Lower leg skin (tissue), 2 donors: ENCODE measurements around the gene IL18BP.

DNA sequence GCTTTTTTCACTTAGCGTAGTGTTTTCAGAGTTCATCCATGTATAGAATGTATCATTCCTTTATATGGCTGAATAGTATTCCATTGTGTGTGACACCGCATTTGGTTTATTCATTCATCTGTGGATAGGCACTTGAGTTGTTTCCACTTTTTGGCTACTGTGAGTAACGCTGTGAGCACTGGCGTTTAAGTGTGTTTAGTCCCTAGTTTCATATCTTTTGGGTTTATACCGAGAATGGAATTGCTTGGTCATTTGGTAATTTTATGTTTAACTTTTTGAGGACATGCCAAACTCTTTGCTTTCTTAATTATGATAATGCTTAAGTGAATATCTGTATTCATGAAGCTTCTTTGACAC, 5.3 kb upstream of the IL18BP start:
- PRO-cap, result no peak
- RAMPAGE, long total RNA, 2 experiments, result no peak in any of the 2 experiments

DNA sequence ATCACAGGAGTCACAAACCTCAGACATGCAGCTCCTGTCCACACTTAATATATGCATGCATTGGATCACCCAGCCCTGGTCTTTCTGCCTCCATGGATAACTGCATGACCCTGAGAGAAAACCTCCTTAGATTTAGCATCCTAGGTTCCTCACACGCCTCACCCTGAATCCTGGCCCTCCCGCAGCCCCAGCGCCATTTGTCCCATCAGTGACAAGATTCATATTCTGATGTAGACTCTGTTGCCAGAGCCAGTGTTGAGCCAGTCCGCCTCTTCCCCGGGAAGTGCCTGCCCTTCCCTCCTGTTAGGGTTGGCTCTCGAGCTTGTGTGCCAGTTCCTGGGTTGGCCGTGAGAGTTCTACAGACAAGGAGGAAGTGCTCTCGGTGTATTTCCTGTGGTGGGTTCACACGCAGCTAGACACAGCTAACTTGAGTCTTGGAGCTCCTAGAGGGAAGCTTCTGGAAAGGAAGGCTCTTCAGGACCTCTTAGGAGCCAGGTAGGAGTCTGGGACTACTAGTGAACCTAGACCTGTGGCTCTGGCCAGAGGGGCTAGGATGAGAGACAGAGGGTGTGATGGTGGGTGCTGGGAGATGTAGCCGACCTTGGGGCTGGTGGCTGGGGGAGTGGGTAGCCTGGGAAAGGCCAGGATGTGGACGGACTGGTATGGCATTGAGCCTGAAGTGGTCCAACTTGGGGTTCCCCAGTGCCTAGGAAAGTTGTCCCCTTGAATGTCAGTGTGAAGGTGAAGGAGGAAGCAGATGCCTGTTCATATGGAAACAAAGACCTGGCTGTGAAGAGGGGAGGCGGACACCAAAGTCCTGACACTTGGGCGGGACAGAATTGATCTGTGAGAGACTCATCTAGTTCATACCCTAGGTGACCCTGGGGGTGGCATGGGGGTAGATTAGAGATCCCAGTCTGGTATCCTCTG, at the start of gene IL18BP:
IL18BP (plus strand) TSS at position 385 of the 930 bp plus-strand sequence.
- PRO-cap, result unidirectional peak, plus-strand start at position 387 of the sequence
- RAMPAGE, long total RNA, 2 experiments, result no peak in any of the 2 experiments

DNA sequence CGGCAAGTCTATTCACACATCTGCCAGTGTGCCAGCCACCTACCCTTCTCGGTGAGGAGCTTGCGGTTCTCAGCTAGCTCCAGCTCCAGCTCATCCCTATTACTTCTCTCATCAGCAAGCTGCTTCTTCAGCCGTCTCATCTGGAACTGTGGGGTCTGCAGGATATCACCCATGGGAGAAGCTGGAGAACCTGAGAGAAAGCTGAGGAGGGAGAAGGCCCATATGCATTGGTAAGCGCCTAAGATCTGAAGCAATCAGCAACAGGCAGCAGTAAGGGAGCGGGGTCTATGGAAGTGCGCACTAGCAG, 20.0 kb downstream of the IL18BP start:
- PRO-cap, result no peak
- RAMPAGE, long total RNA, 2 experiments, result no peak in any of the 2 experiments

GRCh38 chr11:72023258-72023457, 24.4 kb downstream of the IL18BP start:
- PRO-cap, result no peak
- RAMPAGE, long total RNA, 2 experiments, result no peak in any of the 2 experiments

DNA sequence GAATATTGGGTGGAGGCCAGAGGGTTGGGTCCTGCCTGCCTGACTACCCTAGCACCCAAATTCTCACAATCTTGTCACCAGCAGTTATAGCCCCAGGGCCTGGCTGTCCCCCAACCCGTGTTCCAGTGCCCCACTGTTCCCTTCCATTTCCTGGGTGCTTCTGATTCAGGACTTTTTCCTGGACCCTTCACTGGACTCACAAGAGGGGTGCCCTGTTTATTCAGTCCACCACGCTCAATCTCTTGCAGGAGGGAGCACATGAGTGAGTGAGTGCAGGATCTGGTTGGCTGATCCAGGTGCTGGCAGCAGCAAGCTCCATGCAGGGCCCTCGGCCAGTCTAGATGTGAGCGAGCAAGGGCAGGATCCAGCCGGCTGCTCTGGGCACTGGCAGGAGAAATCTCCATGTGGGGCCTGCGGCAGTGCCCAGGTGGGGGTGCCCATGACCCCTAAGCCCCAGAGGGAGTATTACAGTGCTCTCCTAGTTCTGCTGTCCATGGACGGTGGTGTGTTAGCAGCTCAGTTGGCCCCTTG, 11.5 kb upstream of the ANAPC15 start:
- PRO-cap, result no peak
- RAMPAGE, long total RNA, 2 experiments, result no peak in any of the 2 experiments

DNA sequence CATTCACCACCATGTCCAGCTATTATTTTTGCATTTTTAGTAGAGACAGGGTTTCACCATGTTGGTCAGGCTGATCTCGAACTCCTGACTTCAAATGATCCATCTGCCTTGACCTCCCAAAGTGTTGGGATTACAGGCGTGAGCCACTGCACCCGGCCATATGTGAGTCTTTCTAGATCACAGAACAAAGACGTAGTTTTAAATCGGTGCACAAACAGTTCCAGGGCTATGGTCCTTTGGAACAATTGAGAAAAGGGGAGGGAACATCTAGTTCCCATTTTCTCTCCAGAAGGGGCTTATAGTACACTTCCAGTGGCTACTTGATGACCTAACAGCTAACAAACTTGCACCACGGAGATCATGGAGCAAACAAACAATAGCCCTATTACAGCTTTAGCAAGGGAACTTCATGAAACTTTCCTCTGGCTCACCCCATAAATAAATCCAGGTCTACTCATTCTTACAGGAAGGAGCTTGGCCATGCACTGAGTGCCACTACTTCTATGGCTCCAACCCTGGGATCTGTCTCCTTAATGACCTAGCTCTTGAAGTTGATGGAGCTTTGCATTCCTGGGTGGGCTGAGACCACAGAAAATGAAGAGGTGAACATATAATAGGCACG, 8.4 kb upstream of the FOLR2 start:
- PRO-cap, result no peak
- RAMPAGE, long total RNA, 2 experiments, result no peak in any of the 2 experiments

GRCh38 chr11:72233419-72233733, 8.8 kb downstream of the INPPL1 start:
- PRO-cap, result no peak
- RAMPAGE, long total RNA, 2 experiments, result no peak in any of the 2 experiments

DNA sequence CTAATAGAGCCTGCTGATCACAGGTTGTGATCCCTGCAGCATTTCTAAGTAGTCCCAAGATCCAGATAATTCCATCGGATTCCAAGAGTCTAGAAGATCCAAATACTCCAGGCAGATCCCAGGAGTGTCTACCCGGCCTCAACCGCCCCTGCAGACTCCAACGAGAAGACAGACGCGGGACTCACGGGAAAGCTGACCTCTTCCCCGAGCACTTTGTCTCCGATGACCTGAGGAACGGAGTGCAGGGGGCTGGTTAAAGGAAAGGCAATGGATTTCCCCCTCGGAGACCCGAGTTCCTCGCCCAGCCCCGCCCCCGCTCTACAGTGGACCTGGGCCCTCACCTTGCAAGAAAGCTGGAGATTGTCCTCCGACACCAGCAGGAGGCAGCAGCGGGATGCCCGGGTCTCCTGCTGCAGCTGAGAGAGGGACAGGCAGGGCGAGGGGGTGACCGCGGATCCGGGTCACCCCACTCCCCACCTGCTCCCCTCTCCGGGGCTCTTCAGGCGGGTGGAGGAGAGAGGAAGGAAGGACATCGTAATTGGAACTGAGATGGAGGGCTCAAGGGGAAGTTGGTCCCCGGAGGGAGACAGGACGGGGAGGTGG, 84.6 kb downstream of the PDE2A start:
- PRO-cap, result no peak
- RAMPAGE, long total RNA, 2 experiments, result no peak in any of the 2 experiments

DNA sequence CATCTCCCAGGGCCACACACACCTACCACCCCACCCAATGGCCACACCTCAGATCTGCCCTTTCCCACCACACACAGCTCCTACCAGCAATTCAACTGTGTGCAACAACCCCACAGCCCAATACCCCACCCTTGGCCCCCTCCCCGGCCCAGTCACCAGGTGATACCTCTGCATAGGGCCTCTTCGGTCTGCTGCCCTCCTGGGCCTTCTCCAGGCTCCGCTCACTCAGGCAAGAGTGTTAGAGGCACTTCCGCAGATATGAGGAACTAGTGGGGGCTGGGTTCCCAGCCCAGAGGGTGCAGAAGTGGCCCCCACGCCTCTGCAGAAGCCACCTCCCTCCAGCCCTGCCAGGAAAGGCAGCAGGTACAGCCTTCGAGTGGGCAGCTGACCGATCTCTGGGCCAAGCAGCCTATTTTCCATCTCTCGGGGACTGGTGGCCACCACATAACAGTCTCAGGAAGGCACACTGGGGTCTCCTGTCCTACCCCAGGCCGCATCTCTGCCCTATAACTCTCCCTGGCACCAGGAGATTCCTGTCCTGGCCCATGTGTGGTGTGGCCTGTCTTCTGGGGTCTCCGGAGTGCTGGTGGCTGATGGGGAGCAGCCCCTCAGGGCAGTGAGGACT, 13.3 kb downstream of the ARAP1 start:
- PRO-cap, result no peak
- RAMPAGE, long total RNA, 2 experiments, result no peak in any of the 2 experiments

DNA sequence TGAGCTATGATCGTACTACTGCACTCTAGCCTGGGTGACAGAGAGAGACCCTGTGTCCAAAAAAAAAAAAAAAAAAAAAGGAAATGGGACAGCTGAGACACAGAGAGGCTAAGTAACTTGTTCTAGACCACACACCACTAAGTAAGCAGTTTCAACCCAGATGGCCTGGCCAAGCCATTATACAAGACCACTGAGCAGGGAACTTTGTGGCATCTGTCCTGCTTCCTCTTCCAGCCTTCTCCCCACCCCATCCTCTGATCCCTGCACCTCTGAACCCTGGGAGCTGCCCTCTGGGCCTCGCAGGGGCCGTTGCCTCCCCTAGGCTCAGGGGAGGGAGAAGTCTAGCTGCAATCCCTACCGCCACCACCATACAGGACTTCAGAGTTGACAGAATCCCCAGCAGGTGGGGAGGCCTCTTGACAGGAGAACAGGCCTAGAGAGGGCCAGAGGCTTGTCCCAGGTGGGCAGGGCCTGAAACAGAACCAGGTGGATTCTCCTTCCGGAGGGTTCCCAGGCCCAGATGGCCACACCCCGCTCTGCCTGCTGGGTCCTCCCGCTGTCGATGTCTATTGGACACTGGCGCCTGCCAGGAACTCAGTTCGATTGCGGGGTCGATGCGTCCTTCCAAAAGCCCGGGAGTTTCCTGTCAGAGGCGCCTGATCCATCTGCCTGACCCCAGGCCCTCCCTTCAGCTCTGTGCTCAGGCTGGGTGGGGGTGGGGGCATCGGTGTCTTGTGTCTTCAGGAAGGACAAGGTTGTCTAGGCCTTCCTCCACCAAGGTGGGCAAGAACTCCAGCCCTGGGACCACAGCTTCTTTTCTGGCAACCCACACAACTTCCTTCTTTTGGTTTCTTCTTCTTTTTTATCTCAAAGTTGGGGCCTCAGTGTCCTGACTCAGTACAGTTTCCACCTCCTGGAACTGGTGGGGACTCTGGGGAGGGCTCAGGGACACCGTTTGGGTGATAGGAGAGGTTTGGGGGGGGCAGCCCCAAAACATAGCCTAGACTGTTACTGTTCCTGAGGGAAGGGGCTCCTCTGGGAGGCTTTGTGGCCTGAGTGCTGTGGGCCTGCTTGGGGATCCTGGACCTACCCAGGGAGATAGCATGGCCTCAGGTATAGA, 6.5 kb downstream of the STARD10 start:
- PRO-cap, result no peak
- RAMPAGE, long total RNA, 2 experiments, result no peak in any of the 2 experiments

DNA sequence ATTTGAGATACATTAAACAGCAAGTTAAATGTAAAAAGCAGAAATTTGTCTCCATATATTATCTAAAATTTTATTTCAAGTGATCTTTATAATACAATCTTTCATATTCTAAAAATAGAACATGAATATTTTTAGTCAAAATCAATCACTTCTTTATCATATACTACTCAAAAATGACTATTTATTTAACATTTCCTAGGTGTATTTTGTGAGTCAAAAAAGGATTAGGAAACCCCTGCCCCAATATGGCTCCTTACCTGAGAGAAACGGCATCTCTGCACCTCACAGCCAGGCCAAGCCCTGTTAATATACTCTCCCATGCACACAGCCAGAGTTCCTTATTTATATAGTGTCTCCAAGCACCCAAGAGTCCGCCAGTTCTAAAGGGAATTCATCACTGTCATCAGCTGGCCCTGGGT, 1.8 kb upstream of the ATG16L2 start:
- PRO-cap, result no peak
- RAMPAGE, long total RNA, 2 experiments, result no peak in any of the 2 experiments

- PRO-cap, result no peak
- RAMPAGE, long total RNA, 2 experiments, result no peak in any of the 2 experiments
Observed at GRCh38 chr11:72921481-72921970, 107.3 kb downstream of the ATG16L2 start.

DNA sequence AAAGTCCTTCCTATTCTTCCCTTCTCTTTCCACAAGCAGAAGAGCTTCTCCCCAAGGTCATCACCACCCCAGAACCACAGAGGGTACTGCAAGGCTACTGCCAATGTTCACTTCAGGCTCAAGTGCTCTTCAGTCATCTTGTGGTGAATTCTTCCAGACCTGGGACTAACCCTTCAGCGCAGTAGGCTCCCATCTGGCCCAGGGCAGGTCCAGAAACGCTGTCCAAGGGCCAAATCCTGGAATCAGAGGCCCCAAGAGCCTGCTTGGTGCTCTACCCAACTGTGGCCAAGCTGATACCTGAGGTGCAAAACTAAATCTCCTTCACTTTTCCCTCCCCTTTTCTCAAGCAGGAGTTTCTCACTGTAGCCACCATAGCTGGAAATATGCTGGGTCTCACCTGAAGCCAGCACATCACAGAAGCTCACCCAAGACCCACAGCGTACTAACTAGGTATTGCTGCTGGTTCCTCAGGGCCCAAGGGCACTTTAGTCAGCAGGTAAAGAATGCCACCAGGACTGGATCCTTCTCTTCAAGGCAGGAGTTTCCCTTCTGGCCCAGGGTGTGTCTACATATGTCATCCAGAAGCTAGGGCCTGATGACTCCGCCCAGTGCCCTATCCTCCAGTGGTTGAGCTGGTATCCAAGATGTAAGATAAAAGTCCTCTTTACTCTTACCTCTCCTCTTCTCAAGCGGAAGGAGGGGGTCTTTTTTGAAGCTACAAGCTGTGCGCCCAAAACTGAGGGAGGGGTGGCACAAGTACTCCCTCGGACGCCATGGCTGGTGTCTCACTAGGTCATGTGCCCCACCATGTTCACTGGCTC, 27.8 kb downstream of the FCHSD2 start:
- PRO-cap, result no peak
- RAMPAGE, long total RNA, 2 experiments, result no peak in any of the 2 experiments

DNA sequence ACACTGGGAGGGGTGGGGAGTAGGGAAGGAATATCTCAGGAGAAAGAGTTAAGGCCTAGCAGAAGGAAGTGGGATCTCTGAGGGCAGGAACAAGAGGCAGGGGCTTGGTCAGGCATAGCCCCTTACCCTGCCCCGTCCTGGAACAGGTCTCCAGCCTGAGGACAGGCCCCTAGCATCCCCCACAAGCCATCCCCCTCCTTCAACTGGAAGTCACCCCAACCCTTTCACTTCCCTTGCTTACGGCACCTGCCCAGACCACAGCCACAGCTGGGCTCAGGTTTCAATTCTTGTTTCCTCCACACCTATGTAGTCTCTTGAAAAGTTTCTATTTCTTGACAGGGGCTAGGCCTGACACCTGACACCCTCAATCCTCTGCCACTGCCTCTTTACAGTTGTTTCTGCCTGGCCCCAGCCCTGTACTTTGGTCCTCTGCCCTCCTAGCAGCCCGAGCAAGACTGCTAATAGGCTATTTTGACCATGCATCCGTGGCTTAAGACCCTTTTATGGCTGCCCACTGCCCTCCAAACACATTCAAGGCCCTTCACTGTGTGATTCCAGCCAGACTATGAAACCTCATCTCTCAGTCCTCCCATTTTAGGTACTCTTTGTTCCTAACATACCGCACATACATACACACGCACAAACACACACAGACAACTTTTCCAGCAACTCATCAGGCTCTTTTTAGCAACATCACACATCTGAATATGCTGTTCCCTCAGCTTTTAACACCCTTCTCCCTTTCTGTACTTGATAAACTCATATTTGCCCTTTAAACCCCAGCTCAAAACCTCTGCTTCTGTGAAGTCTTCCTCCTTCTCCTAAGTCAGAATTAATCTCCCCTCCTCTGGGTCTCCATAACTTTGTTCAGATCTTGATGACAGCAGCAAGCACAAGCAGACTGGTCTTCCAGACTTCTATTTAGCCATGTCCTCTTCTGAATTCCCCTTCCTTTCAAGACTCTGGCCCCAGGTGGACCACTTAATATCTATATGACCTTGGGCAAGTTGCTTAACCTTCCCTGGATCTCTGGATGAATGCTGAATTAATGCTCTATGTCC, 11.0 kb upstream of the FCHSD2 start:
- PRO-cap, result no peak
- RAMPAGE, long total RNA, 2 experiments, result no peak in any of the 2 experiments

GRCh38 chr11:73200017-73200933, 17.8 kb upstream of the P2RY2 start:
- PRO-cap, result no peak
- RAMPAGE, long total RNA, 2 experiments, result no peak in any of the 2 experiments

DNA sequence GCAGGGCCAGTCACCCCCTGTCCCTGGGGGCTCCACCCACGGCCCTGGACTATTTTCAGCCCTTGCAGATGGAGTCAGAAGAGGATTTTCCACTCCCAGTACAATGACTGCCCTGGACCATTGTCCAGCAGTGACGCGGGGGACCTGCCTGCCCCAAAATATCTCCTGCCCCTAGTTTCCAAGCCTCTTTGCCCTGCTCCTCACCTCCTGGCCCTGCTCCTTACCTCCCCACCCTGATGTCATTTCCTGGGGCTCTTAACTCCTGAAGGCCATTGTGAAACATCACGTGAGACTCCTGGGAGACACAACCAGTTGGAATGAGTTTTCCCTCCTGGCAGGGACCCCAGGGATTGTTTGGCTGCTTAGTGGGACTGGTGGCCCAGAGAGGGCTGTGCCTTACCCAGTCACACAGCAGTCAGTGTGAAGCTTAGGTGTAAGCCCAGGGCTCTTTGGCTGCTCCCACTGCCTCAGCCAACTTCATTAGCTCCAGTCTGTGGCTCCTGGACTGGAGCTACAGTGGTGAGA, 22.2 kb downstream of the P2RY2 start:
- PRO-cap, result no peak
- RAMPAGE, long total RNA, 2 experiments, result no peak in any of the 2 experiments

GRCh38 chr11:73242249-73243168, 24.4 kb downstream of the P2RY2 start:
- PRO-cap, result no peak
- RAMPAGE, long total RNA, 2 experiments, result no peak in any of the 2 experiments

- PRO-cap, result no peak
- RAMPAGE, long total RNA, 2 experiments, result no peak in any of the 2 experiments
Observed at GRCh38 chr11:73306811-73307368, 1.2 kb upstream of the ARHGEF17 start.

- PRO-cap, result no peak
- RAMPAGE, long total RNA, 2 experiments, result no peak in any of the 2 experiments
Observed at GRCh38 chr11:73313508-73314377, 5.7 kb downstream of the ARHGEF17 start.

GRCh38 chr11:73317242-73317579, 9.1 kb downstream of the ARHGEF17 start:
- PRO-cap, result bidirectional peak, plus-strand start at chr11:73317746, minus-strand start at chr11:73317472
- RAMPAGE, long total RNA, 2 experiments, result no peak in any of the 2 experiments